ENCODE results near the gene GDE1.

GRCh38 chr16:17289412-17289694 is 181.4 kb downstream of the XYLT1 start:
- PRO-cap, 2 experiments = no peak in any of the 2 experiments
- RAMPAGE, long total RNA, 4 experiments = no peak in any of the 4 experiments

DNA sequence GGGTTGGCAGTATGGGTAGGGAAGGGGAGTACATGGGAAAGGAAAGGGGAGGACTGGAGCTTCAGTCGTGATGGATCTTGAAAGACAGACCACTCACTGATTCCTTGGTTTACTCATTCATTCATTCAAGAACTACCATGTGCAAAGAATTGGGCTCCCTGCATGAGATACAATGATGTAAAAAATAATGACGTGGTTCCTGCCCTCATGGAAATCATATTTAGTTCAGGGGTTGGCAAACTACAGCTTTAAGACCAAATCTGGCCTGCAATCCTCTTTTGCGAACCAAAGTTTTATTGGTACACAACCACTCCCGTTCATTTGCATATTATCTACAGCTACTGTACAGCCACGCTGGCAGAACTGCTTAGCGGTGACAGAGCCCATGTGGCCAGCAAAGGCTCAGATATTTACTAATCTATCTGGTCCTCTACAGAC is 167.8 kb downstream of the XYLT1 start:
- PRO-cap, 2 experiments = no peak in any of the 2 experiments
- RAMPAGE, long total RNA, 4 experiments = no peak in any of the 4 experiments

GRCh38 chr16:17392062-17392540 is 78.7 kb downstream of the XYLT1 start:
- PRO-cap, 2 experiments = no peak in any of the 2 experiments
- RAMPAGE, long total RNA, 4 experiments = no peak in any of the 4 experiments

- PRO-cap, 2 experiments = no peak in any of the 2 experiments
- RAMPAGE, long total RNA, 4 experiments = no peak in any of the 4 experiments
These were observed 56.4 kb downstream of the XYLT1 start for GRCh38 chr16:17414042-17415065.

DNA sequence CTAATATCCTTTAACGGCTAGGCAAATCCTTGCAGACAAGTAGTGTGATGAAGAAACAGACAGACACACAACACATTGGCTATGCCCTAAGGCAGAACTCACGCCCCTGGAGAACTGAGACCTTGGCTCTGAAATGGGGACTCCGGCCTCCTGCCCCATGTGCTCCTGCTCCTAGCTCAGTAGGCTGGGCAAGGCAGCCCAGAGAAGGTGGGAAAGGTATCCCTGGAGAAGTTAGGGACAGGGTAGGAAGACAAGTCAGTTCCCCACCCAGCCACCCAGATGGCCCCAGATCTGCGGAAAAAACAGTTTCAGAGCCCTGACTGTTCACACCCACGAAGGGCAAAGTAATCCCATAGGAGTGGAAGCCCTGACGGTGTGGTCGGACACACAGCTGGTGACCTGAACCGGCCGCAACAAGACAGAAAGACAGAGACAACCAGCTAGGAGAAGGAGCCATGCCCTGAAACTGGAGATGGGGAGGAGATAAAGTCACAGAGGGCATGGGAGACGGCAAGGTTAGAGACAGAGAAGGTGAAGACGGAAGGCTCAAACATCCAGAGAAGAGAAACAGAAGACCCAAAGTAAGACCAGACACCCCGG is 1.4 kb downstream of the XYLT1 start:
- PRO-cap, 2 experiments = peak in 1 of 2 experiments; most common plus-strand start position 39 of the sequence (in 1)
- RAMPAGE, long total RNA, 4 experiments = no peak in any of the 4 experiments

DNA sequence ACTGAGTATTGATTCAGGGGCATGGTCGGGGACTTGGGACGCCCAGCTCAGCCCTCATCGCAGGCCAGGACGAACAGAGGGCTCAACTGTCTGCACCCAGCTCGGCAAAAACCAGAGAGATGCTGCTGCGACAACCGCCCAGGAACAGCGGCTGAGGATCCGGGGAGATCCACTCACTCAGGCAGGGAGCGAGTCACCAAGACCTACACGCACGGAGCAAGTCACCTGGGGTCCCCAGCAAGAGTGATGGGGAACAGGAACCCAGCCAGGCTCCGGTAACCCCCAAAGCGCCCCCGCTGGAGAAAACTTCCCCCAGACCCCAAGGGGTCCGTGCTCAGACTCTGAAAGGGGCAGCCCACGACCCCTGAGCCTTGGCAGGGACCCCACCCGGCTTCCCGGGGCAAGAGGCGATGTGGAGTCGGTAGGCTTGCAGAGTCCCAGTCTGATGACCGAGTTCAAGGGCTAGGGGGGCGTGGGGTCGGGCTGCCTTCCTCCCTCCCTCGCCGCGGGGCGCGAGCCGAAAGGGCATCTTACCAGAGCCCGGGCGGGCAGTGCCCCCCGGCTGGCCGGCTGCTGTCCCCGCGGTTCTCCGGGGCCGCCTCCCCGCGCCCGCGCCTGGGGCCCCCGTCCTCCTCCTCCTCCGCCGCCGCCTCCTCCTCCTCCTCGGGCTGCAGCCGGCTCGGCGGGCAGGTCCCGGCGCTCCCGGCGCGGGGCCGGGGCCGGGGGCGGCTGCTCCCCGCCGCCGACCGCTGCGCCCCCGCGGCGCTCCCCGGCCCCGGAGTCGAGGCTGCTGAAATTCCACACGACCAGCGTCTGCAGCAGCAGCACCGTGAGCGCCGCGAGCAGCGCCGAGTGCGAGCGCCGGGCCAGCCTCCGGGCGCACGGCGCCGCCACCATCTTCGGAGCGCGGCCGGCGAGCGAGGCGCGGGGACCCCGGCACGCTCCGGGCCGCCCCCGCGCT is 580 bp downstream of the XYLT1 start:
- PRO-cap, 2 experiments = no peak in any of the 2 experiments
- RAMPAGE, long total RNA, 4 experiments = no peak in any of the 4 experiments

GRCh38 chr16:18570608-18570944 is 8.7 kb upstream of the NOMO2 start:
- PRO-cap, 2 experiments = no peak in any of the 2 experiments
- RAMPAGE, long total RNA, 4 experiments = no peak in any of the 4 experiments

DNA sequence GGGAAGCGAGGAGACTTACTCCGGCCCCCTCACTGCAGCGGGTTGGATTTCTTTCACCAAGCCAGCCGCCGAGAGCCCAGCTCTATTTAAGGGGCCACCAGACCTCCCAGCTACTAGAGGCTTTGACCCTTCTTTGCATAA is 9.4 kb upstream of the NOMO2 start:
- PRO-cap, 2 experiments = no peak in any of the 2 experiments
- RAMPAGE, long total RNA, 4 experiments = no peak in any of the 4 experiments

DNA sequence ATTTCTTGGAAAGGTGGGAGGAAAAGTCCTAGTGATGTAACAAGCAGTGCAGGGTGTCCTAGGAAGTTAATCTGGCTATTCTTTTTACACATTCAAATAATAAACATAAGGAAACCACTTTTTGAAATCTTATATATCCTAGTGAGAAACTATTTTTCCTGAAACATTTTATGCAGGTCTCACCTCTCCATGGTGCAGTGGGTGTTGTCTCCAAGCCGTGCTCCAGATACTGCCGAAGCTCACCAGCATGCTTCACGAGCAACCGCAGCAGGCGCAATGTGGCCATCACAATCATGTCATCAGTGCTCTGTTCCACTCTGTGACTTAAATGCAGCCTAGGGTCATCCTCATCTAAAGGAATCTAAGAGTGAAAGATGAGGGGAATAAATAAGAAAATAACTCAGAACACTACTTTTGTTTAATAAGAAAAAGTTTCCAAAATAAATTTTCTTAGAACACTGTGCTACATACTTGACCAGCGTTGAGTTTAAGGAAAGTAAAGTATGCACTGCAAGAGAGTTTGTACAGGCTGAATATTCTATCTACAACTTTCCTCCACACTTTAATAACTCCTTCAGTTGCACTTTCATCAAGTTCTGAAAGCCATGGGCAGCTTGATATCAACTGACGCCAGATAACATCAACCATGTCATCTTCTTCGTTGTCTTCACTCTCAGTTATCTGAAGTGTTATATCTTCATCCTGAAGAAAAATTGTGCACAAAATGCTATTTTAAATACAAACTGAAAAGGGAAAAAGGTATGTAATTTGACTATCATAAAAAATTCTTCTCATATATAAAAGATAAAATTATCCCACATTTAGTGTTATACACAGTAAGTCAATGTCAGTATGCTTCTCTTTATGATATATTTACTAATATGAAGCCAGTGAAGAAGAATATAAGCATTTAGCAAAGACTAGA is 48.7 kb upstream of the ARL6IP1 start:
- PRO-cap, 2 experiments = no peak in any of the 2 experiments
- RAMPAGE, long total RNA, 4 experiments = no peak in any of the 4 experiments

DNA sequence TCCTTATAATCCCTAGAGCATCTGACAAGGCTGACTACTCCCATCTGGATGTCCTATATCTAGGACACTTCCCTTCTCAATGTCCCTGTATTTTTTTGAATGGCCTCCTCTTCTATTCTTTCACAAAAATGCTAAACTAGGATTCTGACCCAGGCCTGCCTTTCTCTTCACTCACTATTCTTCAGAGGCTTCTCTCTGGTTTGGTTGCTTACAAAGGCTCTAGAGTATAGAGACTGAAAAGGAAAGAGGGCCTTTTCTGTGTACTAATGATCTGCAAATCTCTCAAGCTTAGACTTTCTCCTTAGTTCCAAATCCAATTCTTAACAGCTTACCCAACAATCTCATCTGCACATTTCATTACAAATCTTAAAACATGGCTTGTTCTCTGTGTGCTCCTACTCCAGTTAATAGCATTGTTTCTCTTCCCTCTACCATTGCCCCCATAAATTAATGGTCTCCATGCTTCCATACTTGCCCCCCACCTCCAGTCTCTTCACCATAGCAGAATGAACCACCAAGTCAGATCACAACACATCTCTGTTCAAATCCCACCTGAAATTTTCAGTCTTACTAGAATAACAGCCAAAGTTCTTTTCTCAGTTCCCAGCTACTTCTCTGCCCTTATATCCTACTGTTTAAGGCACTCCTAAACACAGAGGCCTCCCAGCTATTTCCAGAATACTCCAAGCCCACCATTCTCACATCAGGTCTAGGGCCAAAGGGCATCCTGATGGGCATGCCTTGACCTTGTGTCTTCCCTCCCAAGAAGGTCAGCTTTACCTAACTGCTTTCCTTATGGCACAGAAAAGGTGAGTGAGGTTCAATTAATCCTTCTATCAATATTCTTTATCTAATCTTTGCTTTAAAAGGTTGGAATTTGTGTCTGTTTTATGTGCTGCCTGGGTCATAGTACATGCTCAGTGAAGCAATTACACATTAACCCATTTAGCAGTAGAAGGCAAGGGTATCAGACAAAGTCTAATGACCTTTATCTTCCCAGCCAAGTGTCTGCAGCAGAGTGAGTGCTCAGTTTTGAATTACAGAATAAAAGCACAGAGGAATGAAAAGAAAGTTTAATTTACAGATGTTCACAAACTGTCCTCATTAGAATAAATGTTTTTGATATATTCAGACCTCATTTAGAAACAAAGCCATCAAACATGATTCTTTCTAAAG is 61.2 kb upstream of the ARL6IP1 start:
- PRO-cap, 2 experiments = no peak in any of the 2 experiments
- RAMPAGE, long total RNA, 4 experiments = start-site peak on the minus strand in 1 of 4 experiments, centred at position 423 of the sequence, 9 reads per replicate

- PRO-cap, 2 experiments = no peak in any of the 2 experiments
- RAMPAGE, long total RNA, 4 experiments = no peak in any of the 4 experiments
These were observed 1.5 kb upstream of the SMG1 start for GRCh38 chr16:18927651-18928069.

GRCh38 chr16:18958824-18959121 is 25.0 kb upstream of the TMC7 start:
- PRO-cap, 2 experiments = no peak in any of the 2 experiments
- RAMPAGE, long total RNA, 4 experiments = no peak in any of the 4 experiments

DNA sequence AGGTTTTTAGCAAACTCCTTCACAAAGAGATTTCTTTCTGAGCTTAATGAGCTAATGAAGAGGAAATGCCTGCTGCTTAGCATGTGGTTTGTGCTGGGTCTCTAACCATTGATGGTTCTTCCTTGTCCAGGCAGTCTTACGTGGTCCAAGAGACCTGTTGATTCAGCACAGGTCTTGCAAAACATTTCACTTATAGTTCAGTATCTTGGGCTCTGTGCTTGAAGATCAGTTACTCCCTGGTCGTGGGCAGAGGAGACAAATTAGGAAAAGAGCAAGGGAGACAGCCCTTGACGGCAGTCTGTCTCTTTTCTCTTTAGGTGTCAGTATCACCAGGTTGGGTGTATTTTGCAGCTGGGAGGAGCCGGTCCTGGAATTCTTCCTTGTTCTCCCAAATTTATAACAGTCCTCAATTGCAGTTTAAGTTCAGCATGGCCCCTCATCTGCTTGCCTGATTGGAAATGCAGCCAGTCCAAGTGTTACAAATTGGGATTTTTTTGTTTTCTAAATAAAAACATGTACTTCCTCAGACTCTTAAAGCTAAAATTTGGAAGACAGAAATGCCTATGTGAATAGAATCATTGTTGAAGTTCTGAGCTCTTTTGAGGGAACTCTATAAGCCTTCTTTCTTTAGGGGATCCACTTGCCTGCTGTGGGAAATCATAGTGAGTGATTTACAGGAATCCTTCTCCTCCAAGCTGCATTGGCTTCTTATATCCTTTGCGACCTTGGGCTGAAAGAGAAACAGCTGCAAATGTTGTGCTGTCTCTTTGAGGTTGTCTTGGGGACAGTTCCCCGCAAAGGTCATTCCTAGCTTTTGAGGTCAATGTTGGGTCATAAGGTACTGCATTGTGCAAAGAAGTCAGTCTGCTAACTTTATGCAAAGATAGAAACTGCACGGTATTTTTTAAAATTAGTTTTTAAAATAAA is 3.6 kb downstream of the ITPRIPL2 start:
- PRO-cap, 2 experiments = no peak in any of the 2 experiments
- RAMPAGE, long total RNA, 4 experiments = no peak in any of the 4 experiments

- PRO-cap, 2 experiments = no peak in any of the 2 experiments
- RAMPAGE, long total RNA, 4 experiments = start-site peak on the plus strand in 1 of 4 experiments, at chr16:19119681-19119790 at its widest, 24 reads per replicate
These were observed 5.7 kb downstream of the ITPRIPL2 start for GRCh38 chr16:19119326-19119993.

- PRO-cap, 2 experiments = no peak in any of the 2 experiments
- RAMPAGE, long total RNA, 4 experiments = no peak in any of the 4 experiments
These were observed 19.5 kb downstream of the TMC5 start for GRCh38 chr16:19436949-19437863.

DNA sequence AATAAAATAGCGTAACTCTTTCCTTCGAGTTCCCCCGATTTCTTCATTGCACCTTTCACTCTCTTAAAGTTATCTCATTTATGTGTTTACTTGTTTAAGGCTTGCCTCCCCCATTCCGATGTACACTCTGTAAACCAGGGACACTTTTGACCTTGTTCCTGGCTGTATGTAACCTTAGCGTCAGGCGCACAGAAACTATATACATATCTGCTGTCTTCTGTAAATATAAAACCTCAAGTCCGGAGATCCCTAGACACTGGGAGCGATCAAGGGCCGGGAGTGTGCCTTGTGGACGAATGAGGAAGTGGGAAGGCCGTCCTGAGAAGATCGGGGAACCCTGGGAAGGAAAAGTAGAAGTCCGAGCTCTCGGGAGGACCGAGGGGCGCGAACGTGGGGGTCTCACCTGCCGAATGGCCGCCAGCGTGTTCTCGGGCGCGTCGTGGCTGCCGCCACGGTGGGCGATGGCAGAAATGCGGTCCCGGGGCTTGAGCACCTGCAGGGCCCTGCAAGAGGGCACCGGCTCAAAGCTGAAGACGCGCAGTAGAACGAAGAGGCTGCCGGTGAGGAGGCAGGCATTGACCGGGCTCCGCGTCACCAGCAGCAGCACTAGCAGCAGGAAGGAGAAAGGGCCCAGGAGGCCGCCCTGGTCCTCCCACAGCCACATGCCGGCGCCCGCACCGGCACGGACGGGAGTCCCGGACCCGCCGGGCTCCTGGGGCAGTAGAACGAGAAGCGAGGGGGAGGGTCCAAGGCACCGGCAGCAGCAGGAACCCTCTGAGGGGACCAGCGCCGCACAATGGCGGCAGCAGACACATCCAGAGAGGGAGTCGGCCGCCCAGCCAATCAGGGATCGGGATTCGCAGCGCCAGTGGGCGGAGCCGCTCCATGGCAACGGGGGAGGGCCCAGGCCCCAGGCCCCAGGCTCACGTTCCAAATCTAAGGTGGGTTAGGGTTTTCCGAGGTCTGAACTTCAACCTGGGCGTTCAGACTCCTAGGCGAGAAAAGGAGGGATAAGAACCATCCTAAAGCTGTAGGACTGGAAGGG is at the start of gene GDE1:
GDE1 (minus strand) TSS at position 798 of the 1,045 bp plus-strand sequence.
- PRO-cap, 2 experiments = peak in 2 of 2 experiments; most common plus-strand start position 353 of the sequence (in 1); most common minus-strand start position 798 of the sequence (in 2)
- RAMPAGE, long total RNA, 4 experiments = start-site peak on the plus strand in 1 of 4 experiments, centred at position 389 of the sequence, 8 reads per replicate; start-site peak on the minus strand in 4 of 4 experiments, centred at positions 745 to 765 of the sequence, 55 to 192 reads per replicate

GRCh38 chr16:19578187-19578967 is 22.9 kb downstream of the VPS35L start:
- PRO-cap, 2 experiments = no peak in any of the 2 experiments
- RAMPAGE, long total RNA, 4 experiments = no peak in any of the 4 experiments

DNA sequence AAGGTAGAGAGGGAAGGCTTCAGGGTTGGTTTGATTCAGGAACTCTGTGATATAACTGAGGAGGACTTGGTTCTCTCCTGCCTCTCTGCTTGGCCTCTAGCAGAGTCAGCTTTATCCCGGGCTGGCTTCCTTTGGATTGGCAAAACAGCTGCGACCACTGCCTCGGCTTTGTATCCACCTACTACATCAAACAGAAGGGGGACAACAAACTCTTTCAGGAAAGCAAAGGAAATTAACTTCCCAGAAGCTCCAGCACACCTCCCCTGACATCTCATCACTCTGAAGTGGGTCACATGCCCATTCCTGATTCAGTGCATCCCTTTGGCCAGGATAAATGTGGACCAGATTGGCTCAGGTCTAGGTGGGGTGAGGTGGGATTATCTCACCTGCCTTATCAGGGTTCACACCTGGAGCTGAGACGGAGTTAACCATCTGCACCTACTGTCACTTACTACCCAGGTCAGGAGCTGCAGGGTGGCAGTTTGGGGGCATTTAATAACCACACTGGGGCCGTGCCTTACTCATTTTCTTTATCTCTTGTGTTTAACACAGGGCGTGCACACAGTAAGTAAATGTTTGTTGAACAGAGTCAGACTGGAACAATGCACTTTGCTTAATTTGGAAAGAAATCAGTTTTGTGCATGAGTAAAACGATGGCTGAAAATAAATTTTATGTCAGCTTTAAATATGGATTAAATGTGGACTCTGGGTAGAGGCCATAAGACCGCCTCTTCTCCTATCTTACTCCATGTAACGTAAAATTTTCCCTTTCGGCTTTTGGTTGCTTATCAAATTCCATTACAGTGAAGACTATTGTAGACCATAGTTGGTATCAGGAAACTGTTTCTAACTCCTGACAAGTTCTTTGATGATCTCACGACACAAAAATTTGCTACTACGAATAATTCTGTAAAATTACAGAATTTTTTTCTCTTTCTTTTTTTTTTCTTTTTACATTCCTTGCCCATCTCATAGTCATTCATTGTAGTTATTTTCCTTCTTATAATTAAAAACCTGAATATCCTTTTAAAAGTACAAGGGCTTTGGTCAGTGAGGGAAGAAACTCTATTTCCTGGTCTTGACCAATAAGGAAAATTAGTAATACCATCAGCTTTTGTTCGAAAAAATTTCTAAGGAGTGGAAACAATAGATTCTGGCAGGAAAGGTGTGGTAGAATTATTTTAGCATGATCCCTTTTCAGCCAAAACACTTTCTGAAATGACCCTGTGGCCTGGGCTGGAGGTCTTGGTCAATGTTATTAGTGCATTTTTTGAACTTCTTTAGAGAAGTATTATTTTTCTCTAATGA is 36.1 kb downstream of the IQCK start:
- PRO-cap, 2 experiments = peak in 1 of 2 experiments; most common minus-strand start position 752 of the sequence (in 1)
- RAMPAGE, long total RNA, 4 experiments = no peak in any of the 4 experiments

GRCh38 chr16:19854368-19855095 is 30.1 kb downstream of the GPRC5B start:
- PRO-cap, 2 experiments = no peak in any of the 2 experiments
- RAMPAGE, long total RNA, 4 experiments = no peak in any of the 4 experiments

GRCh38 chr16:20284260-20284504 is 43.1 kb downstream of the GP2 start:
- PRO-cap, 2 experiments = no peak in any of the 2 experiments
- RAMPAGE, long total RNA, 4 experiments = no peak in any of the 4 experiments

Measured in upper lobe of left lung (tissue), 5 donors.